ENCODE results near the genes CASK and MAOB.

GRCh38 chrX:41116831-41117301 lies 31.6 kb downstream of the USP9X start:
- PRO-cap, 2 experiments: no peak in any of the 2 experiments
- RAMPAGE, long total RNA, 4 experiments: no peak in any of the 4 experiments

GRCh38 chrX:41159025-41159534 lies 73.8 kb downstream of the USP9X start:
- PRO-cap, 2 experiments: no peak in any of the 2 experiments
- RAMPAGE, long total RNA, 4 experiments: no peak in any of the 4 experiments

DNA sequence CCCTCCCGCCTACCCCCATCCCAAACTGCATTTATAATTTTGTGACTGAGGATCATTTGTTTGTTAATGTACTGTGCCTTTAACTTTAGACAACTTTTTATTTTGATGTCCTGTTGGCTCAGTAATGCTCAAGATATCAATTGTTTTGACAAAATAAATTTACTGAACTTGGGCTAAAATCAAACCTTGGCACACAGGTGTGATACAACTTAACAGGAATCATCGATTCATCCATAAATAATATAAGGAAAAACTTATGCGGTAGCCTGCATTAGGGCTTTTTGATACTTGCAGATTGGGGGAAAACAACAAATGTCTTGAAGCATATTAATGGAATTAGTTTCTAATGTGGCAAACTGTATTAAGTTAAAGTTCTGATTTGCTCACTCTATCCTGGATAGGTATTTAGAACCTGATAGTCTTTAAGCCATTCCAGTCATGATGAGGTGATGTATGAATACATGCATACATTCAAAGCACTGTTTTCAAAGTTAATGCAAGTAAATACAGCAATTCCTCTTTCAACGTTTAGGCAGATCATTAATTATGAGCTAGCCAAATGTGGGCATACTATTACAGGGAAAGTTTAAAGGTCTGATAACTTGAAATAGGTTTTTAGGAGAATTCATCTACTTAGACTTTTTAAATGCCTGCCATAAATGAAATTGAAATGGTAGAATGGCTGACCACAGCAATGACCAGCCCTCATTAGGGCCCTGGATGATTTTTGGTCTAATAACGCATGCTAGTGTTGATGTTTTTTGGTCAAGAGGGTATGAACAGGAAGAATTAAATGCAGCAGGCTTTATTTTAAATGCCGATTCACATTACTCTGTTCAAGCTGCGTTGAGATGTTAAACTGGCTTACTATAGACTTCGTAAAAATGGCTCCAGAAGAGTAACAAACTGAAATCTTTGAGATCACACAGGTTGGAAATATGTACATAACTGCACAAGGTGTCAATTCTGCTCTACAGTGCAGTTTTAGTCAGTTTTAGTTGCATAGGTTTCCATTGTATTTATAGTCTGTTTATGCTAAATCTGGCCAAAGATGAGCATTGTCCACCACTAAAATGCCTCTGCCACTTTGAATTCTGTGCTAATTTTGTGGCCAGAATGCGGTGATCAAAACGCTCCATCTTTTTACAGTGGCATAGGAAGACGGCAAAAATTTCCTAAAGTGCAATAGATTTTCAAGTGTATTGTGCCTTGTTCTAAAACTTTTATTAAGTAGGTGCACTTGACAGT lies 14.4 kb downstream of the DDX3X start:
- PRO-cap, 2 experiments: no peak in any of the 2 experiments
- RAMPAGE, long total RNA, 4 experiments: no peak in any of the 4 experiments

GRCh38 chrX:41573145-41573878 lies 115.5 kb upstream of the GPR34 start:
- PRO-cap, 2 experiments: no peak in any of the 2 experiments
- RAMPAGE, long total RNA, 4 experiments: no peak in any of the 4 experiments

- PRO-cap, 2 experiments: no peak in any of the 2 experiments
- RAMPAGE, long total RNA, 4 experiments: no peak in any of the 4 experiments
Observed at GRCh38 chrX:41686749-41687200, 2.0 kb upstream of the GPR34 start.

DNA sequence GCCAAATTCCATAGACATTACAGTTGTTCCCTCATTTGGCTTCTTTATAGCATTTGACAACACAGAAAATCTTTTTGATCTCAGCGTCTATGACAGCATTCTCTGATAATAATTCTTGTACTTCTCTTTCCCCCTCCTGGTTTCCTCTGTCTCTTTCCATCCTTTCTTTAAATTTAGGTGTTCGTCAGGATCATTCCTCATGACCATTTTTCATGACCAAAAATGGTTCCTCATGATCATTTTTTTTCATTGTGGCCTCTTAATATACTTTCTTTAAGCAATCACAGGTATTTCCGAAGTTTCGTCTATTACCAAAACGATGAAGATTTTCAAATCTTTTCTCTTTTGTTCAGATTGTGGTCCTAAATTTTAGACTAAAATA lies 99.6 kb downstream of the GPR82 start:
- PRO-cap, 2 experiments: no peak in any of the 2 experiments
- RAMPAGE, long total RNA, 4 experiments: no peak in any of the 4 experiments

DNA sequence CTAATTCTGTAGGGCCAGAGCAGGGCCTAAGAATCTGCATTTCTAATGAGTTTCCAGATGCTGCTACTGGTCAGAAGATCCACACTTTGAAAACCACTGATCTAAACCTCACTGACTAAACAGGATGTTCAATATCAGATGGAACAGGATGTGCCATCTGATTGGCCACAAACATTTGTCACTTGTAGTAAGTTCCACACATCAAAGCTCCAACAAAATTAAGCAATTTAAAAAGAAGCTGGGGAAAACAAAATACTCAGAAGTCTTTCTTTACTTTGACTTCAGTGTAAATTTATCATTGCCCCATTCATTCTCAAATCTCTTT lies 14.3 kb downstream of the CASK start:
- PRO-cap, 2 experiments: no peak in any of the 2 experiments
- RAMPAGE, long total RNA, 4 experiments: no peak in any of the 4 experiments

DNA sequence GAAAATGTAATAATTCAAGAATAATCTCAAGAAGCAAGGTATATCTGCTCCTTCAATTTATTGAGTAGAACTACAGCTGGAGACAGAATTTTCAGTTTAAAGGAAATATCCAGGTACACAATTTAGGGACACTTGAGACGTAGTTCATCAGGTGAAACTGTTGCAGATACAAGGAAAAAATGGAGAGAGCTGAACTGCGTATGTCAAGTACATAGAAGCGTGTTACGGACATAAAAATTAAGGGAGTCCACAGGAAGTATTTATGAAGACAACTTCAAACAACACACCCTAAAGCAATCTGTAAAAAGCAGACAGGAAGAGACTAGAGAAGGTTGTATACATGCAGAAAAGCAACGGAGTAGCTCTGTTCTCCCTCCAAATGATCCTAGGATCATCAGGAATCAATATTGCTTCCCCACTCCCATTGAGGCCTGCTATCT lies 5.9 kb downstream of the CASK start:
- PRO-cap, 2 experiments: no peak in any of the 2 experiments
- RAMPAGE, long total RNA, 4 experiments: no peak in any of the 4 experiments

DNA sequence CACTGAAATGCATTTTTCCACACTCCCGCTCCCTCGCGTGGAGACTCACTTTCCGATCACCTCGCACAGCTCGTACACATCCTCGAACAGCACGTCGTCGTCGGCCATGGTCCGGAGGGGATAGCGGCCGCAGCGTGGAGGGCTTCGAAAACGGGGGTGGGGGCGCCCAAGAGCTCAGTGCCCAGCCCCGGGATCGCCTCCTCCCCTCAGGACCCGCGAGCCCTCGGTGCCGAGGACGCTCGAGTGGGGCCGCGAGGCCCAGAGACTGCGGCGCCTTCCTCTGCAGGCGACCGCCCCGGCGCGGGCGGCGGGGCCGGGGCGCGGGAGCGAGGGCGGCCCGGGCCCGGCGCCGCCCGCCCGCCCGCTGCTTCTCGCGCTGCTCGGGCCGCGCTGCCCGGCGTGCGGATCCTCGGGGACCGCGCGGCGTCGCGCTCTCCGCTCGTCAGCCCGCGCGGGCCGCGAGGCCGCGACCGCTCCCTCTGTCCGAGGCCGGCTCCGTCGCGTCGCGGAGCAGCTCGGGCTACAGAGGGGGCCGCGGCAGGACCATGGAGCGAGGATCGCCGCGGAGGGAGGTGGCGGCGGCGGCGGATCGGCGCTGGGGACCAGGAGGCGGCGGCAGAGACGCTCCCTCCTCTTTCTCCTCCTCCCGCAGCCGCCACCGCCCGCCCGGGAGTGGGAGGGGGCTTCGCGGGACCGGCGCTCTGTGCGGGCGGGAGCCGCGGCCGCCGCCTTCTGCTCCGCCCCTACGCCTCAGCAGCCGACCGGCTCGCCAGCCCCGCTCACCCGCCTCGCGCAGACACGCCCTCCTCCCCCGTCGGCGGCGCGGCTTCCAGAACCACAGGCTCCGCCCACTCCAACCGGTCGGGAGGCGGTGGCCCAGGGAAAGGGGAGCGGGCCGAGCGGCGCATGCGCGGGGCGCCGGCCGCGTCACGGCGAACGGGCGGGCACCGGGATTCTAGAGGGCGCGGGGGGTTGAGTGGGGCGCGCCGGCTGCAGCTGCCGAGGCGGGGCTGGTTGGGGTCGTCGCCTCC lies at the start of gene CASK:
Gene CASK, minus strand, starts transcription at position 674 of the 1,031 bp plus-strand sequence.
- PRO-cap, 2 experiments: peak in 2 of 2 experiments; most common plus-strand start position 958 of the sequence (in 2); most common minus-strand start position 674 of the sequence (in 2)
- RAMPAGE, long total RNA, 4 experiments: start-site peak on the minus strand in 1 of 4 experiments, centred at positions 198 to 704 of the sequence, 7 to 23 reads per replicate

GRCh38 chrX:42739700-42740059 lies 38.3 kb downstream of the PPP1R2C start:
- PRO-cap, 2 experiments: no peak in any of the 2 experiments
- RAMPAGE, long total RNA, 4 experiments: no peak in any of the 4 experiments

- PRO-cap, 2 experiments: no peak in any of the 2 experiments
- RAMPAGE, long total RNA, 4 experiments: no peak in any of the 4 experiments
Observed at GRCh38 chrX:42933963-42934888, 156.3 kb upstream of the PPP1R2C start.

DNA sequence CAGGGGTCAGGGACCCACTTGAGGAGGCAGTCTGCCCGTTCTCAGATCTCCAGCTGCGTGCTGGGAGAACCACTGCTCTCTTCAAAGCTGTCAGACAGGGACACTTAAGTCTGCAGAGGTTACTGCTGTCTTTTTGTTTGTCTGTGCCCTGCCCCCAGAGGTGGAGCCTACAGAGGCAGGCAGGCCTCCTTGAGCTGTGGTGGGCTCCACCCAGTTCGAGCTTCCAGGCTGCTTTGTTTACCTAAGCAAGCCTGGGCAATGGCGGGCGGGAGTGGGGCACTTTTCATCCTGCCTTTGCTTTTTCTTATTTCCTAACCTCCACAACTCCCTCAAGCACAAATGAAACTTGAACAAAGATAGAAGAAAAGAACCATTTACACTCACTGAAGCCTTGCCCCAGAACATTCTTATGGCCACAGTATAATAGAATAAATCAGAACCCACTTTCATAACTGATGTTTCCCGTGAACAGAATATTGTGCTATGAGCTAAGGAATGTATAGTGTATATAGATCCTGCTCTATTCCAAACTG lies 344.5 kb upstream of the MAOA start:
- PRO-cap, 2 experiments: no peak in any of the 2 experiments
- RAMPAGE, long total RNA, 4 experiments: no peak in any of the 4 experiments

- PRO-cap, 2 experiments: no peak in any of the 2 experiments
- RAMPAGE, long total RNA, 4 experiments: no peak in any of the 4 experiments
Observed at GRCh38 chrX:43654335-43654530, 1.9 kb upstream of the MAOA start.

GRCh38 chrX:43745862-43746510 lies 89.9 kb downstream of the MAOA start:
- PRO-cap, 2 experiments: no peak in any of the 2 experiments
- RAMPAGE, long total RNA, 4 experiments: no peak in any of the 4 experiments

- PRO-cap, 2 experiments: no peak in any of the 2 experiments
- RAMPAGE, long total RNA, 4 experiments: no peak in any of the 4 experiments
Observed at GRCh38 chrX:43860140-43860747, 22.0 kb downstream of the MAOB start.

DNA sequence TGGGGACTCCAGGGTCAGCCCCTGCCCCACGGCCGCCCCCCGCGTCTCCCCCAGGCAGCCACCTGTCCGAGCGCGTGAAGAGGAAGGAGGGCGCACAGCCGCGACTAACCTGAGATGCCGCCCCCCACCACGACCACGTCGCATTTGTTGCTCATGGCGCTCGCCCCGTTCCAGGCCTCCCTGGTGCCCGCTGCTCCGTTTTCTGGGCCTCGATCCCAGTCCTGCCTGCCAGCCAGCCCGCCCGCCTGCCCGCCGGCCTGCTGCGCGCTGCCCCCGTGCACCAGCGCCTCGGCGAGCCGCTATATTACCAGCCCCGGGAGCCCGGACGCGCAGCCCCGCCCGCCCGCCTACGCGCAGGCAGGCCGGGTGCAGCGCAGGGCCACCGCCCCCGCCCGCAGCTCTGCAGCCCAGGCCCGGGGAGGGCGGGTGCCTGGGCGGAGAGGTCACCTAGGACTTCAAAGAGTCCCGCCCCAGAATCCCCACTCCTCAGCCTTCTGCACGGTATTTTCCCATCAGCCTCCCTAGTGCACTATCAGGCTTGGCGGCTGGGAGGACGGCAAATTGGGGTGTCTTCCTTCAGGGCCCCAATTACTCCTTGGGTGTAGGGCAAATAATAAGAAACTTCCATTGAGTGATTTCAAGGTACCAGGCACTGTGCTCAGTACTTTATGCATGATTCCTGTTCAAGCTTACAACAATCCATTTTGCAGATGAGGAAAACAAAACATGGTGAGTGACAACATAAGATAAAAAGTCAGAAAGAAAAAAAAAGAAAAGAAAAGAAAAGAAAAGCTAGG lies at the start of gene MAOB:
Gene MAOB, minus strand, starts transcription at position 306 of the 797 bp plus-strand sequence.
- PRO-cap, 2 experiments: peak in 2 of 2 experiments; most common minus-strand start position 275 of the sequence (in 1)
- RAMPAGE, long total RNA, 4 experiments: start-site peak on the minus strand in 4 of 4 experiments, centred at positions 280 to 306 of the sequence, 17 to 50 reads per replicate

DNA sequence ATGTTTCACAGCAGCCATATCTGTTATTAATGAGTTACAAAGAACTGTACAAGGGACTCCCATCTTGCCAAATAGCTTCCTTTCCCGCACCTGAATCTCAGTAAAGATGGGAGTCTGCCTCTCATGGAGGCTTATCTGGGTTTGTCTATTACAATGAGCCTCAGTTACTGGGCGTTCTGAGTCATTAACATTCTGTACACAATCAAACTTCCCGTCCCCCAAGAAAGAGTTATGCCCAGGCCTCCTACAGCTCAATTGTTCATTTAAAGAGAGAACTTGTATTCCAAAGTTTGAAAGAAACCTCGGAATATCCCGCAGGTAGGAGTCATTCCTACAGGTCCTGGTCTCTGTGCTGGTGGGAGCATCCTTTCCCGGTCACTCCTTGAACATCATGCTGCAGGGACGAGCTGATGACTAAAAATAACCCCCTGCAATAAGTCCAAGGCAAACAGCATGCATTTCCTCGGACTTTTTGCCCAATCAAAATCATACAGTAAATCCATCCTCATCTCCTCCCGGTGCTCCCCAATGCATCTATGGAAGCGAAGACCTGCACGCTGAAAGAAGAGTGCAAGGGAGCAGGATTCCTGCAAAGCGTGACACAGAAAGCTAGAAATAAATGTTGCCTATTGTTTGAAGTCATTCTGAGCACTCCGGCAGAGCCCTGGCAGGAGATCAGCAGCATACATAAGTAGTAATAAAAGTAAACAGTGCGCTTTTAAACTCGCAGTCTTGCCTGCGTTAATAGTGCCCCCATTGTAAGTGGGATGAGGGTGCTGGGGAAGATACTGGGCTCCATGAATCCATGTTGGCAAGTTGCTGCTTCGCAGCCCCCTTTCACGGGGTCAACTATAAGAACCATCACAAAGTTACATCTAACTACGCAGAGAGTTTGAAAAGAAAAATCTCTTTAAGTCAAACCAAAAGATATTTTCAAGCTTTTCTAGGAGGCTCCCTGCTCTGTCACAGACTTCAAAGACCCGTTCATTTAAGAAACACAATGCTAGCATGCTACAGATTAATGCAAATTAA lies 722 bp downstream of the NDP start:
- PRO-cap, 2 experiments: no peak in any of the 2 experiments
- RAMPAGE, long total RNA, 4 experiments: no peak in any of the 4 experiments

DNA sequence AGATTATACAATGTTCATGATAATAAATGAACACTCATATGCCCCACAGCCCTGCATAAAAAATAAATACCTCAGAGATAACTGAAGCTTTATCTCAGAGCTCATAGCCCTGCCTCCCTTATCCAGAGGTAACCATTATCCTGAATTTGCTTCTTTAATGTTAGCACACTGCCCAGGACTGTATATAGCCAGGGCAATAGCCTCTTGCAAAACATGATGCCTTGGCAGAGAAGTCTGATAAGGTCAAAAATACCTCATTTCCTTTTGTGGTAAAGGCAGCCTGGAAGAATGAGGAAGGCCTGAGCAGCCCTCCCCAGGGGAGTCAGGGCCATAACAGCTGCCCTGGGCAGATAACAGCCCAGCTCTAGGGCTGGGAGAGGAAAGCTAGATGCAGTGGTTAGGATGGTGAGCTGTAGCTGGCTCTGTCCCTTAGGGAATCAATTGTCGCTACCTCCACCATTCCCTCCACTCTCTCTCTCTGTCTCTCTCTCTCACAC lies 29.3 kb downstream of the EFHC2 start:
- PRO-cap, 2 experiments: no peak in any of the 2 experiments
- RAMPAGE, long total RNA, 4 experiments: no peak in any of the 4 experiments

- PRO-cap, 2 experiments: no peak in any of the 2 experiments
- RAMPAGE, long total RNA, 4 experiments: no peak in any of the 4 experiments
Observed at GRCh38 chrX:44344588-44345025, 1.1 kb upstream of the EFHC2 start.

DNA sequence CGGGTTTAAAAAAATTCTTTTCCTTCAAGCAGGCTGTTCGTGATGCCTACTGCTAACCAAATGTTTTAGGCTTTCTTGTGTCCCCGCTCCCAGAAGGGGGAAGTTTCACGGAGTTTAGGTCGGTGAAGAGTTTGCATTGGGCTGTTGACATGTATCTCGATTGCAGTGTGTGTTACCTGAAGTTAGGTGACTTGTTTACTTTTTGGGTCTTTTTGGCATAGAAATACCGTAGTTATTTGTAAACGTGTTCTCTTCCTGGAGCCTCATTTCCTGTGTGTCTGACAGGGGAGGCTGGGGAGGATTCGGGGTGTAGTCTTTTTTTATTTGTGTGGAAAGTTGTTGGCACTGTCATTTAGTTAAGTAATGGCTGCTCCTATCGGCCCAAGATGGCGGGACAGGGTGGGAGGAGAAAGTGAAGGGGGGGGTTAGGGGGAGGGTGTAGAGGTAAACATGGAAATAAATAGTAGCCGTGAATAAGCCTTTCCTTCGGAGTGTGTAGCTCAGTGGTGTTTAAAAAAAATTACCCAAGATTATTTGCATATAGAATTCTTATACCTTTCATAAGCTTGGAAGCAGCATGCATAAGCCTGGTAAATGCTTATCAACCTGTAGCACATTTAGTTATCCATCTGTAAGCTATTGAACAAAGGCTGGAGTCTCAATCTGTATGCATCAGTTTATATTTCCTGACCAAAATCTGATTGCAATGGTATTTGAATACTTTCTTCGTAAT lies 1.5 kb downstream of the KDM6A start:
- PRO-cap, 2 experiments: peak in 1 of 2 experiments; most common minus-strand start position 388 of the sequence (in 1)
- RAMPAGE, long total RNA, 4 experiments: no peak in any of the 4 experiments

Measured in upper lobe of left lung (tissue), 5 donors.